H9 (cell line): ENCODE data around the gene BMPER.

- PRO-cap: no peak
Measured at GRCh38 chr7:30633167-30633478, 38.4 kb downstream of the GARS1 start.

DNA sequence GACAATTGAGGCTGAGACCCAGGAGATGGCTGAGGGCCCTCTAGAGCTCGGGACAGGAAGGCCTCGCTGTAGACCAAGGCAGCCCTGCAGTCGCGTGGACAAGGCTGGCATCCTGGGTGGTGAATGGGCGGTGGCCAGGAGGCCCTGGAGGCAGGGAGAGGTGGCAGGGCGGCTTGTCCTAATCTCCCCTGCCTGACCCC lies 52.1 kb upstream of the AQP1 start:
- PRO-cap: no peak

DNA sequence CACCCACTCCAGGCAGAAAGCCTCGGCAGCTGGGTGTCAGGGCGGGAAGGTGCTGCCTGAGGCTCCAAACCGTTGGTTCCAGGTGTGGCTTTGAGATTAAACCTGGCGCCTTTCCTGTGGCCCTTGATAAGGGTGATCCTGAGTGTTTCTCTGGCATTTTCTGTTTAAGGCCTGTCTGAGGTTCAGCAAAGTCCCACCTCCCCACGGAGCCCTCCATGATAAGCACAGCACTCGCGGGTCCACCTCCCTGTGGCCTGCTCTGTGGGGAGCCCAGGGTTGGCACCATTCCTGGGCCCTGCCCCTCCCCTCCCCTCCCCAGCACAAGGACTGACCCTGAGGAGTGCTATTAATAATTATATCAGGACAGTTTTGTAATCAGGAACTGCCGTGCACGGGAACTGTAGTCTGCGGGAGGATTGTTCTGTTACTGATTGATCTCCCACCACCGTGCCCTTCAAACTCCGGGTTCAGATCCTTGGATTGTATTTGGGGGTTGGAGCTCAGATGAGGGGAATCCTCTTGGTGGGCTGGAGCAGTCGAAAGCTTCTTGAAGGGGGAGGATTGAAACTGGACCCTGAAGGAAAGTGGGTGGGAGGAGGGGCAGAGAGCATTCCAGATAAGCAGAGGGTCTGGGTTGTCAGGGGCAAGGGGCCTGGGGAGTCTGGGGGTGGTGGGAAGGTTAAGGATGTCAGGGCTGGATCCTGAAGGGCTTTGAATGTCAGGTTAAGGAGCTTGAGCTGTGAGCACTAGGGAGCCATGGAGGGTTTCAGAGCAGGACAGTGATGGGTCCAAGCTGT lies 14.3 kb upstream of the AQP1 start:
- PRO-cap: no peak

GRCh38 chr7:31335442-31335884 lies 5.1 kb downstream of the NEUROD6 start:
- PRO-cap: no peak

DNA sequence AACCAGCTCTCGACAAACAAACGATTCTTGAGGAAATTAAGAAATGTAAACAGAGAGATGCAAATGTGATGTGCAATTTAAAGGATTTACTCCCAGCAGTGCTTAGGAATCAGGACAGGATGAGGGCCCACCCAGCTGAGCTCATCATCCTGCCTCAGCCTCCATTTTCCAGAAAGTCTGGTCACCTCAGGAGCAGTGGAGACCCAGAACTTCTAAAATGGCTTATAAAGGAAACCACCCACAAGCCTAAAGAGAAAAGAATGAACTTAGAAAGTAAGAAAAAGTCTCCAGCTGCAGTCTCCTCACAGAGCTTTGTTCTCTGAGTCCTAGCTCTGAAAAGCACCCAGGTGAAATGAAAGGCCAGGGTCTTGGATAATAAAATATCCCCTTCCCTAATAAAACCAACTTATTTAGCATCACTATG lies 83.0 kb downstream of the PDE1C start:
- PRO-cap: no peak

GRCh38 chr7:32283608-32284172 lies 206.5 kb downstream of the LSM5 start:
- PRO-cap: no peak

DNA sequence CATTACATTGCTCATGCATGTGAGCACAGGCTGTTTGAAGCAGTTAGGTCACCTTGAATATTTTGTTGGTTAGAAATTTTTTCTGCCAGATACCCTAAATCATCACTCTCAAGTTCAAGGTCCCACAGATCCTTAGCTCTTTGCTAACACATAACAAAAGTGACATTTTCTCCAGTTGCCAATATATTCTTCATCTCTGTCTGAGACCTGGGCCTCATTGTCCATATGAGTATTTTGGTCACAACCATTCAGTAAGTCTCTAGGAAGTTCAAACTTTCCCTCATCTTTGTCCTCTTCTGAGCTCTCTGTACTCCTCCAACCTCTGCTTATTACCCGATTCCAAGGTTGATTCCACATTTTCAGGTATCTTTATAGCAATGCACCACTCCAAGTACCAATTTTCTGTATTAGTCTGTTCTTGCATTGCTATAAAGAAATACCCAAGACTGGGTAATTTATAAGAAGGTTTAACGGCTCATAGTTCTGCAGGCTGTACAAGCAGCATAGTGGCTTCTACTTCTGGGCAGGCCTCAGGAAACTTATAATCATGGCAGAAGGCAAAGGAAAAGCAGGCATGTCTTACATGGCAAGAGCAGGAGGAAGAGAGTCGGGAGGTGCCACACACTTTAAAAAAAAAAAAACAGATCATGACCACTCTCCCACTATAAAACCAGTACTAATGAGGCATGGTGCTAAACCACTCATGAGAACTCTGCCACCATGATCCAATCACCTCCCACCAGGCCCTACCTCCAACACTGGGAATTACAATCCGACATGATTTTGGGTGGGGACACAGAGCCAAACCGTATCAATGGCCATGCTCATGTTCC lies 25.5 kb downstream of the KBTBD2 start:
- PRO-cap: no peak

DNA sequence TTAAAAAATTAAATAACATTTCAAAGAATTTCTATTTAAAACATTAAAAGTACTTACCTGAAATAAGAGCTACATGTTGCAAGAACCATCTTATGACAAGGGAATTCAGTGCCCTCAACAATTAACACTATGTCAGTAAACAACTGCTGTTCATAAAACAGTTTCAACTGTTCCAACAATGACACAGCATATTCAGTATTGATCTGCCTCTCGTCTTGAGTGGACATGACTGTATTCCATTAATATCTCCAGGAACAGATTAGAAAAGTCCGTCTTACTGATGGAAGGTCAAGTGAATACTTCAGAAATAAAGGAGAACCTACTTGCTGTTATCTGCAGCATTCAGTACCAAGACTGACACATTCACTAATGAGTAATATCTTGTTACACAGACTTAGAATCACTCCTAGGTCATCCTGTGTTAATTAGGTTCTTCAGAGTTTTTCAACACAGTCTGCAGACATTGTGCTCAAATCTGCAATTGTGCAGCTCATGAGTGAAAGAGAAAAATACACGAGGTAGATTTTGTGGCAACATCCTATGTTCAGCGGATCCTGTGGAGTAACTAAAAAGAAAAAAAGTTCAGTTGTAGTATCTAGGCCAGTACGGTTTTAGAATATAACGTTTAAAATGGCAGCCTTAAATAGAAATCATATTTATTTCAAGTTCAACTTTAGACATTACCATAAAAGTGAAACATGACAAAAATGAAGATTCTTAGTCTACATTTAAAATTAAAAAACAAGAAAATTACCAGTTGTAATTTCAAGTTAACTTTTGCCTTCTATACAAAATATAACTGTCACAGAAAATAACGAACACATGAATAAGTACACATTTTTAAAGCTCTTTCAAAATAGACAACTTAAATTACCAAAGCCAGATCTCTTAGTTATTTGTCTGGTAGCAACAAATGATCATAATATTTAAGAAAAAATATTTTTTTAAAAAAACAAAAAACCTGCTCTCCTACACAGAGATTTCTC lies 11.9 kb downstream of the KBTBD2 start:
- PRO-cap: no peak

- PRO-cap: no peak
Measured at GRCh38 chr7:32999567-33000315, 42.5 kb downstream of the FKBP9 start.

GRCh38 chr7:33108200-33108465 lies 1.1 kb downstream of the RP9 start:
- PRO-cap: no peak

- PRO-cap: no peak
Measured at GRCh38 chr7:33722327-33723255, 182.7 kb upstream of the BMPER start.

DNA sequence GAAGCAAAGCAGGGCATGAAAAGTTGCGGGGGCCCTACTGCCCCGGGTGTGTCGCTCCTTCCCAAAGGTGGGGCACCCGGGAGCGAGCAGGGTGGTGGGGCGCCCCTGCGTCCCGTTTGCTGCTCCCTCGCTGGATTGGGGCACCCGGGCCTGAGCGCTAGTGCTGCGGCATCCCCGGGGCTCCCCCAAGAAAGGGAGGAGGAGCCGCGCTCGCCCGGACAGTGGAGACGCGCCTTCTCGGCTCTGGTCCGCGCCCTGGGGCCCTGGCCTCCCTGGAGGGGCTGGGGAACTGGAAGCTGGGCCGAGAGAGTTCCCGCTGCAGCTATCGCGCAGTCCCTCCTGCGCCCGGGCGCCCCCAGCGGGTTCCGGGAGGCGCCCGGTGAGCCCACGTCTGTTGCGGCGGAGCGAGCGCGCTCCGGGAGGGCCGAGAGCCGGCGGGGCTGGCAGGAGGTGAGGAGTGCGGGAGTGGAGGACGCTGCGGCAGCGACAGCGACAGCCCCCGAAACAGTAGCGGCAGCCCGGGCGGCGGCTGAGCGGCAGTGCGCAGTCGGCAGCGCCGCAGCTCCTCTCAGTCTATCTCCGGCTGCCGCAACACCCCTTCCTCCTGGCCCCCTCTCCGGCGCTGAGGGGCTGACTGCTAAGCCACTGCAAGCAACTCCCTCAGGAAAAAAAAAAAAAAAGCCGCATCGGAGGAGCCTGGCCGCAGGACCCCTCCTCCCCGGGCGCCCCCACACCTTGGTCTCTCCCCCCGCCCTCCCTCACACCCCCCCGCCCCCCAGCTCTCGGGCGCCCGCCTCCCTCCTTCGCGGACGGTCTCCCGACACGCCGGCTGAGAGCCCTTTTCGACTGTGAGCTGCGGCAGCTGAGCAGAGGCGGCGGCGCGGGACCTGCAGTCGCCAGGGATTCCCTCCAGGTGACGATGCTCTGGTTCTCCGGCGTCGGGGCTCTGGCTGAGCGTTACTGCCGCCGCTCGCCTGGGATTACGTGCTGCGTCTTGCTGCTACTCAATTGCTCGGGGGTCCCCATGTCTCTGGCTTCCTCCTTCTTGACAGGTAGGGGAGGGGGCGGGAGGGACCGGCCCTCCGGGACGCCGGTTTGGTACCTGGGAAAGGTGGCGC lies at the start of gene BMPER:
BMPER (plus strand) TSS at position 845 of the 1,118 bp plus-strand sequence.
- PRO-cap: bidirectional peak, plus-strand start at position 869 of the sequence, minus-strand start at position 624 of the sequence

- PRO-cap: unidirectional peak, minus-strand start at chr7:33994644
Measured at GRCh38 chr7:33994579-33994778, 89.1 kb downstream of the BMPER start.

DNA sequence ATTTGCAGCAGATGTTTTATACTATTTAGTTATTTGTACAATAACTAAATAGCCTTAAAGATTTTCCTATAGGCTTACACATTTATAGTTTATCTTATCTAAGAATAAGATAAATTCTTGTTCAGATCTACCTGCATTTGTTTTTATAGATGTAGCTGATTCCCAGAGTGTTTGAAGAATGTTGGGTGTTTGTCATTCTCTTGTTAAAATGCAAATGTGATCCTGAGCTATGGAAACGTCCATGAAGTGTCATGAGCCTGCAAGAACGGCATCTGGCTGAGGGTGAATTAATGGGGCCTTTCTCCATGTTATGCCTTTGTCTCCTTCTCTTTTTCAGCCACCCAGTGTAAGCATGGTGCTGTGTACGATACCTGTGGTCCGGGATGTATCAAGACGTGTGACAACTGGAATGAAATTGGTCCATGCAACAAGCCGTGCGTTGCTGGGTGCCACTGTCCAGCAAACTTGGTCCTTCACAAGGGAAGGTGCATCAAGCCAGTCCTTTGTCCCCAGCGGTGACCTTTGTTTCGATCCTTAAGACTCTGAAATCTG lies 247.5 kb downstream of the BMPER start:
- PRO-cap: no peak

DNA sequence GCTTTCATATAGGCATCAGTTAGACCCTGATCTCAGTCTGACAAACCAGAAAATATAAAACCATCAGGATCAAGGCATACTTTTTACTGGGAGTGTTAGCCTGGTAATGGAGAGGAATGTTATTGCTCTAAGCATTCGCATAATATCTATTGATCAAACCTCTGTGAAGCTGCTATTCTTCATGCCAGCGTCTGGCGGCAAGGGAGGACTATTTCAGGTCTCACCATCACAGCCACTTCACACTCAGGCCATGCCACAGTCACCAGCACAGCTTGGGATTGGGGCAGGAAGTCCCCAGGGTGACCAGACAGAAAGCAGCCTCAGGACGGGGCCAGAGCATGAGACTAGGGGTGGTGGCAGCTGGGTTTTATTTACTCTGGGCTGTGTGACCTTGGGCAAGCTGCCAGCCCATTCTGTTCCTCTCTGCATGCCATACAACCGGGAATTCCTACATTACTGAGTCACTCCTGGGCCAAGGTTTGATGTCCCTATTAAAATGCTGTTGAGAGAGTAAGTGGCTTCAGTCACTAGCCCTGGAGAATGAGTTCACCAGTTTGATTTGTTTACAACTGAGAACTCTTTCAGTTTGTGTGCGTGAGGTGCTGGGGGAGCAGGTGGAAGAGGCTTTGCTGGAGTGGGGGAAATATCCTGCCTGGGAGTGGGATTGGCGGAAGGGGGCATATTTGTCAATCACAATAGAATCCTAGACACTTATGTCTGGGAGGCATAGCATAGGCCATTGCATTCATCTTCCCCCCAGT lies 90.3 kb downstream of the NPSR1 start:
- PRO-cap: no peak

DNA sequence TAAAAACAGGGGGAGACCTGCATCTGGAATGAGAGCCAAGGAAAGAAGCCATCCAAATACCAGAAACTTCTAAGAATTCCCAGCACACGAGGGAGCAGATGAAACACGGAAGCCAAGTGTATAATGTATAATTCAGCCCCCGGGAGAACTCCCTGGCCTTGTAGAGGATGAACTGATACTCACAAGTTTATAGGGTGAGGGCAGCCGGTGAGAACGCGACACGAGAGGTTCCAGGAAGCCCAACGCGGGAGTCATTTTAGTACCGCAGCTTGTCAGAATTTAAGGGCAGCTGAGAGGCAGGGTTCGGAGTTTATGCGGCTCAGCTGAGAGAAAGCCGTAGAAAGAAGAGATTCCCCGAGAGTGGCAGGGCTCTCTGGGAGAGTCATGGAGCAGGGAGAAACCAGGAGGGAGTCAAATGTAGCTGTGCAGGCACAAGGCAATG lies 164.0 kb downstream of the NPSR1 start:
- PRO-cap: no peak

- PRO-cap: no peak
Measured at GRCh38 chr7:35003594-35004593, 33.4 kb downstream of the DPY19L1 start.

GRCh38 chr7:35374992-35375238 lies 121.0 kb upstream of the TBX20 start:
- PRO-cap: no peak

DNA sequence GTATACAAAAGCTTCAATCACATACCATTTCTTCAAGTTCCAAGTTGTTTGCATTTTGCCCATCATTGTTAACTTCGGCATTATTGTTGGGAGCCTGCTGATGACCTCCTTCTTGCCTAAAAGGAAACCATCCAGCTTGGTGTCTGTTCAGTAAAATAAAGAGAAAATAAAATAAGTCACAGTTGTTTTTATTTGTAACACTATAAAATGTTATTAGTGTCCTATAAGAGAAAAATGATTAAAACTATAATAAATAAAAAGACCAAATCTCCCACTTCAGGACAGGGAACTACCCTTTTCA lies 60.7 kb downstream of the HERPUD2 start:
- PRO-cap: no peak

DNA sequence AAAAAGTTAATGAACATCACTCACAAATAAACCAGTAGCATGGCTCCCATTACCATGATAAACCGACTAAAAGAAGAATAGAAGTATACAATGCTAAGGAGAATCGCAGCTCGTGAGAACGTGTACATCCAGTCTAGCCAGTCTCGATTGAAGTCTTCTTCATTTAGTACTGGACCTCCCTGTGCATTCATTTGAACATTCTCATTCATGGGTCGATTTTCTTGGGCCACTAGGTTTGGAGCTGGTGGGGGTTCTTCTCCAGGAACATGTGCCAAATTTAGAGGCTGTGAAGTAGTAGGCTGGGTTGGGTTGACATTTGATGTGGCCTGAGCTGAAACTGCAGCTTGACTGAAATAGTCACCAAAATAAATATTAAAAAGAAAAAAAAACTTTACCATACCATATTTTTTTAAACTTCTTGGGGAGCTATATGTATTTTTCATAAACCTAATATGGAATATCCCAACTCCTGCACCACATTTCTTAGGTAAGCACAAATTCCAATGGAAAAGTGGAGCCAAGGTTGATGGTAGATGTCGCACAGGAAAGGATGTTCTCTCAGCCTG lies 59.7 kb downstream of the HERPUD2 start:
- PRO-cap: no peak